Frontal cortex (tissue), 2 donors: ENCODE results near the genes GRSF1, AFP and AFM.

GRCh38 chr4:70728107-70728755, 6.5 kb downstream of the RUFY3 start:
- RAMPAGE, long total RNA = no peak

DNA sequence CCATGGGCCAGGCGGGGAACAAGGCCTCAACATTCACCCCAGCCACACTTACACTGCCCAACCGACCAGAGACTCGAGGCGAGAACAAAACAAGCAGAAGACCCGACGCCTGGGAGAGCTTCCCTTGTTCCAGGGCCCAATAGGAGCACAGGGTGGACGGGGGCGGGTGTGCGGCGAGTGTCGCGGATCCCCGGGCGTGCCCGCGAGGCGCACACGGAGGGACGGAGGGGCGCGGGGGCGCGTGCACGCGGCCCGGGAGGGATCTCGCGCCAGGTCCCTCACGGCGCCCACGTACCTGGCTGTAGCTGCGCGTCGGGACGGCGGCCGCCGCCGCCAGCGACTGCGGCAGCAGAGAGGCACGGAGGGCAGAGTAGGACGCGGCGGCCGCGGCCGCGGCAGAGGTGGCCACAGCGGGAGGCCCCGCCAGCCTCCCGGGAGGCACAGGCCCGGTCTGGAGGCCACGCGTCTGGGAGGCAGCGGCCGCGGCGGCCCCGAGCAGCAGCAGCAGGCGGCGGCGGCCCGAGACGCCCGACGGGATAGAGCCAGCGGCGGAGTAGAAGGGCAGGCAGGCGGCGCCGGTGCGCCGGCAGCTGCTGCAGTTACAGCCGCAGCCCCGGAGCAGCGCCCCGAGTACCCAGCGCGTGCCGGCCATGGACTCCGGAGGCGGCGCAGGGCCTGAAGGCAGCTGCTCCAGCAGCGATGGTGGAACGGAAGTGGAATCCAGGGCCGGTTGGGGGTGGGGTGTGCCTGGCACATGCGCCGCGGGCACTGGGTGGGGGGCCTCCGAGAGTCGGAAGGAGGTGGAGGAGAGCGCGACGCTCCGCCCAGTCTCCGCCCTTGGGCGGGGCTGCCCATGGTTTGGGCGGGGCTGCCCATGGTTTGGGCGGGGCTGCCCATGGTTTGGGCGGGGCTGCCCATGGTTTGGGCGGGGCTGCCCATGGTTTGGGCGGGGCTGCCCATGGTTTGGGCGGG, at the start of gene GRSF1:
TSS of gene GRSF1 (minus strand) at position 715 of the 972 bp plus-strand sequence.
- RAMPAGE, long total RNA = no peak

DNA sequence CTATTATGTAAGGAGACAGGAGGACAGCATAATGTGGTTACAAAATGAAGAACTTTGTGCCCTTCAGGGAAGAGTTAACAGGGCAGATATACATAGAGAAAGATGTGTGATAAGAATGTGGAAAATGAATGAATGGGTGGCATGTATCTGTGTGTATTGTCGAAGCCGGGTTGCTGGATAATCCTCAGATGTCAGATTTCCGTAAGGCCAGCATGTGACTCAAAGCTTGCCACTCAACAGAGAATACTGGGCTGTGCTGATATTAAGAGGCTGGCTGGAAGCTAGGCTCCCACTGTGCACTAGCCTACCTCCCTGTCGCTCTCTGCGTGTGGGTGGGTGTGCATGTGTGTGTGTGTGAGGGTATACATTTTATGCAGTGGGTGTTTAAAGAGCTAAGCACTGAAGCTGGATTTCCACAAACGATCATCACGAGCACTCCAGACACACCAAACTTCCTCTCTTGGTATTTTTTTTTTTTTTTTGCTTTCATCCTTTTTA, 48.8 kb downstream of the SLC4A4 start:
- RAMPAGE, long total RNA = no peak

GRCh38 chr4:71430433-71431075, 243.5 kb downstream of the SLC4A4 start:
- RAMPAGE, long total RNA = no peak

- RAMPAGE, long total RNA = no peak
Observed at GRCh38 chr4:71765395-71765781, 18.5 kb downstream of the GC start.

- RAMPAGE, long total RNA = no peak
Observed at GRCh38 chr4:71784280-71784573, 348 bp upstream of the GC start.

GRCh38 chr4:72896412-72897005, 173.0 kb downstream of the COX18 start:
- RAMPAGE, long total RNA = no peak

GRCh38 chr4:73141492-73142060, 72.1 kb upstream of the COX18 start:
- RAMPAGE, long total RNA = no peak

- RAMPAGE, long total RNA = no peak
Observed at GRCh38 chr4:73148520-73149179, 79.1 kb upstream of the COX18 start.

DNA sequence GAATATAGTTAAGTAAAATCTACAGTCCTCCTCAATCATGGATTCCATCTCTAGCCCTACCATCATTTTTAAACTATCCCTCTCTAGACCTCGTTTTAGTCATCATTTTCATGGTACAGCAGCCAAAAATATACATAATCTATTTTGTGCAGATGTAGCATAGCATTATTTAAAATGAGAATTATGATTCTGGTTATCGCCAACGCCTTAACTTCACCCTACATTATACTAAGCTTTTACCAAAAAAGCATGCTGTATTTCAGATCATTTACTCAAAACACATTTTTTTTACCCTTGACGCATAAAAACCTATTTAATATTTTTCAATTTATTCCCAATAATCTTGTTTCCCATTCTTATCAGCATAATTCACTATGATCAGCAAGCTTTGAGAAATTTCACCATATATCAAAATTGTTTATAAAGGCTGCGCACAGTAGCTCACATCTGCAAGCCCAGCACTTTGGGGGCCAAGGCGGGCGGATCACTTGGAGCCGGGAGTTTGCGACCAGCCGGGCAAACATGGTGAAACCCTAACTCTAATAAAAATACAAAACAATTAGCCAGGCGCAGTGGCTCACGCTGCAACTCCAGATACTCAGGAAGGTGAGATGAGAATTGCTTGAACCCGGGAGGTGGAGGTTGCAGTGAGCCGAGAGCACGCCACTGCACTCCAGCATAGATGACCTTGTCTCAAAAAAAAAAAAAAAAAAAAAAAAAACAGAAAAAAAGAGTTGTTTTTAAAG, 8.5 kb downstream of the ANKRD17 start:
- RAMPAGE, long total RNA = no peak

- RAMPAGE, long total RNA = no peak
Observed at GRCh38 chr4:73254257-73255147, 4.1 kb downstream of the ANKRD17 start.

DNA sequence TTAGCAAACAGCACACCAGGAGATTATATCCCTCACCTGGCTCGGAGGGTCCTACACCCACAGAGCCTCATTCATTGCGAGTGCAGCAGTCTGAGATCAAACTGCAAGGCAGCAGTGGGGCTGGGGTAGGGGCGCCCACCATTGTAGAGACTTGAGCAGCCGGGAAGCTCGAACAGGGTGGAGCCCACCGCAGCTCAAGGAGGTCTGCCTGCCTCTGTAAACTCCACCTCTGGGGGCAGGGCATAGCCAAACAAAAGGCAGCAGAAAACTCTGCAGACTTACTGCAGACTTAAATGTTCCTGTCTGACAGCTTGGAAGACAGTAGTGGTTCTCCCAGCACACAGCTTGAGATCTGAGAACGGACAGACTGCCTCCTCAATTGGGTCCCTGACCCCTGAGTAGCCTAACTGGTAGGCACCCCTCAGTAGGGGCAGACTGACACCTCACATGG, 61.1 kb upstream of the ANKRD17 start:
- RAMPAGE, long total RNA = no peak

DNA sequence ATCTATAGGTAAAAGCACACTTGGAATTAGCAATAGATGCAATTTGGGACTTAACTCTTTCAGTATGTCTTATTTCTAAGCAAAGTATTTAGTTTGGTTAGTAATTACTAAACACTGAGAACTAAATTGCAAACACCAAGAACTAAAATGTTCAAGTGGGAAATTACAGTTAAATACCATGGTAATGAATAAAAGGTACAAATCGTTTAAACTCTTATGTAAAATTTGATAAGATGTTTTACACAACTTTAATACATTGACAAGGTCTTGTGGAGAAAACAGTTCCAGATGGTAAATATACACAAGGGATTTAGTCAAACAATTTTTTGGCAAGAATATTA, 280 bp upstream of the ALB start:
- RAMPAGE, long total RNA = no peak

DNA sequence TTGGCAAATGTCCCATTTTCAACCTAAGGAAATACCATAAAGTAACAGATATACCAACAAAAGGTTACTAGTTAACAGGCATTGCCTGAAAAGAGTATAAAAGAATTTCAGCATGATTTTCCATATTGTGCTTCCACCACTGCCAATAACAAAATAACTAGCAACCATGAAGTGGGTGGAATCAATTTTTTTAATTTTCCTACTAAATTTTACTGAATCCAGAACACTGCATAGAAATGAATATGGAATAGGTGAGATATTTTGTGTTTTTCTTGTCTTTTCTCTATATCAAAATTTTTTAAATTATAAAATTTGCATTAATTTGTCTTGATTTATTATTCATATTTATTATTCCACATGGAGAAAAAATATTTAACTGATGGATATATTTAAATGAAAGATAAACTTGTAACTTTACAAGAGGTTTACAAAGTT, at the start of gene AFP:
TSS of gene AFP (plus strand) at position 125 of the 435 bp plus-strand sequence.
- RAMPAGE, long total RNA = no peak

DNA sequence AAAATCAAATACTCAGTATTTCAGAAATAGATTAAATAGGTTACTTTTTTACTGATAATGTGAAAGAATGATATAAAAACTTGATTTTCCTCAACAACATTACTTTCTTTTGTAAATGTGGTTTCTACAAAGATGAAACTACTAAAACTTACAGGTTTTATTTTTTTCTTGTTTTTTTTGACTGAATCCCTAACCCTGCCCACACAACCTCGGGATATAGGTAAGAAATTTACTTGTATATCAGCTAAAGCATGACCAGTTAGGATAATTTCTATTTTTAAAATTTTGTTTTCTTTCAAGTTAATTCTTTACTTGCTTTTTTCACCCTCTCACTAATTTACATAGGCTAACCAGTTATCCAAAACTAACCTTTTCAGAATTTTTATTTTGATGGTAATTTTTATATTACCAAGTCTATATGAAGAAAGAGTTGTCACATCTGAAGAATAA, at the start of gene AFM:
TSS of gene AFM (plus strand) at position 102 of the 450 bp plus-strand sequence.
- RAMPAGE, long total RNA = no peak

DNA sequence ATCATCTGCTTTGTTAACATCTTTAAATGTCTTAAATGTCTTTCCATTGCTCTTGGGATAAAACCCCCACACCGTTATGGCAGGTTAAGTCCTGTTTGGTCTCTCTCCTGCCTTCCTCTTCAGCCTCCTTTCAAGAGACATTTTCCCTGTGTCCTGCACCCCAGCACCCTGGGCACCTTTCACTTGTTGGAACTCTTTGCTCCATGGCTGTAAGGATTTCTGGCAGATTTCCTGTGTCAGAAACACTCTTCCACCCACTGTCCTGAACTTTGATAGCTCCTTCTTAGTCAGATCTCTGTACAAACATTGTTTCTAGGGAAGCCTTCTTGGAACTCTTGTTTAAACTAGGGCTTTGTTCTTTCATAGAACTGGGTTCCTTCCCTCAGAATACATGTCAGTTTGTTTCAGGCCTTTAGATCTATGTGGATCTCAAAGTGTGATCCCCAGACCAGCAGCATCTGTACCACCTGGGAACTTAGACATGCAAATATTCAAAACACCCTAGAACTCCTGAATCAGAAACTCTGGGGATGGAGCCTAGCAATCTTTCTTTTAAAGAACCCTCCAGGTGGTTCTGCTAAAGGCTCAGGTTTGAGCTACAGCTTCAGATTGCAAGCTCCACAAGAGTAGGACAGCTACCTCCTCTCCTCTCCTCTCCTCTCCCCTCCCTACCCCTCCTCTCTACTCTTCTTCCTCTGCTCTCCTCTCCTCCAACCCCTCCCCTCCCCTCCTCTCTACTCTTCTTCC, 12.9 kb downstream of the RASSF6 start:
- RAMPAGE, long total RNA = no peak

DNA sequence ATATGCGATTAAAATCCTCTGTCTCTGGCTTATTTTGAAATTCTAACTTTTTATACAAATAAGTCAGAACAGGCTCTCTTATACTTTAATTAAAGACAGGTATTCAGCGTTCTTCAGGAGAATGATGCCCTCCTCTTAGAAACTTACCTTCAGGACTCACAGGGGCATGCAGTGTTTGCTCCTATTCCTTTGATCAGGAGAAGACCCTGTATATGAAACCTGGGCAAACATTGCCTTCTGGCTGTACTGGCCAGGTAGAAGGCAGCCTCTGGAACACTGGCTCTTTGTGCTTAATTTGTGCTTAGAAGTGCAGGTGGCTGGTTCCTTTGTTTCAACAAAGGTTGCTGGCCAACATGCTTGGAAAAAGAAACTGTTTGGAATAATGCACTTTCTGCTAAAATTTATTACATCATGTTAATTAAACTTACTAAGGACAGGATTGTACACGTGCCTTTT, 11.6 kb downstream of the RASSF6 start:
- RAMPAGE, long total RNA = no peak

- RAMPAGE, long total RNA = no peak
Observed at GRCh38 chr4:73612989-73614044, 6.9 kb downstream of the RASSF6 start.

DNA sequence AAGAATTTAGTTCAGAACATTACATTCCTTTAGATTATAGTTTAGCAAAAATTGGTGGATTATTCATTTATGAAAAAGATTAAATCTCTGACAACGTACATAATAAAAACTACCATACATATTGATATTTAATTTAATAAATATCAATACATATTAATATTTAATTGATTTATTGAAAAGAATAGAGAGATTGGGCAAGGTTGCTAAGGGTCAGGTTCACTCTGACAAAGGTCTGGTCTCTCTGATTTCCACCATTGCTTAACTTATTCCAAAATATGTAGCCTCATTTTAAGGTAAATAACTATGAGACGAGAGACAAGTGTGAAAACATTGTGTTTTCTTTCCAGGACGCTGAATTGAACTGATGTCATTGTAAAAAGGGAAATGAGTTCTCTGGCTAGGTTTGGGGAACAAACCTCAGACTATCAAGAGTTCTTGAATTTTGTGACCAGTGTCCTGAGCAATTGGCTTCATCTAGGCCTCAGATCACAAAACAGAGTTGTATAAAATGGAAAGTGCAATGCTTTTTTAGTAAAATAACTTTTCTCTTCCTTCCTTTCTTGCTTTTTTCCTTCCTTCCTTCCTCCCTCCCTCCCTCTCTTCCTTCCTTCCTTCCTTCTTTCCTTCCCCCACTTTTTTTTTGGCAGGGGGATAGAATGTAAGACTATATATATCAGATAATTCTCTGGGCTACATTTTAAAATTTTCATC, 31.0 kb upstream of the CXCL8 start:
- RAMPAGE, long total RNA = no peak

GRCh38 chr4:73720786-73721212, 19.6 kb upstream of the CXCL8 start:
- RAMPAGE, long total RNA = no peak